Pericardium (tissue), 1 donor: ENCODE measurements around a stretch of chr3.

GRCh38 chr3:194452454-194453319 lies 34.1 kb downstream of the ATP13A3 start:
- RRBS, result no CpG with 5 or more reads among the region's 6 CpGs

- RRBS, result no CpG with 5 or more reads among the region's 7 CpGs
These were observed 12.0 kb downstream of the ATP13A3 start for GRCh38 chr3:194474775-194475265.

DNA sequence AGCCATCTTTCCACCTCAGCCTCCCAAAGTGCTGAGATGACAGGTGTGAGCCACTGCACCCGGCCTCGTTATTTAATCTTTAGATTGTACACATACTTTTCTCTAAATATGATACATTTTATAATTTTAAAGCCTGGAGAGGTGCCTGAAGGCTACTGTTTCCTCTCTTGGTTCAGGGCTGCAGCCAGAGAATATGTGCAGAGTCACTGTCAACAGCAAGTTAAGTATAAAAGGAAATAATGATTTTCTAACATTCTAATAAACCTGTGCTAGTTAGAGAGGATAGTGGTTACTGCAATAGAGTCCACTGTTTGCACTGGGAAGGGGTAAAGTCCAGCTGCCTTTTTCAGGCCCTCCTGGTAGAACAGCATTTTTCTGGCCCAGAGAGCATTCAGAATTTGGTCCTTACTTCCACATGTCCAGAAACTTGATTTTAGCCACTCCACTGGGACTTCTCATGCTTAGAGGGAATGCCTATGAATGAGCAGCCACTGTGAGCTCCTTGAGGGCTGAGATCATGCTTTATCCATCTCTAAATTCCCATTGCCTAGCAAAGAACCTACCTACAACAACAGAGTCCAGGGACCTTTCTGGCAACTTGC lies 50.0 kb upstream of the ATP13A3 start:
- RRBS, result no CpG with 5 or more reads among the region's 2 CpGs

DNA sequence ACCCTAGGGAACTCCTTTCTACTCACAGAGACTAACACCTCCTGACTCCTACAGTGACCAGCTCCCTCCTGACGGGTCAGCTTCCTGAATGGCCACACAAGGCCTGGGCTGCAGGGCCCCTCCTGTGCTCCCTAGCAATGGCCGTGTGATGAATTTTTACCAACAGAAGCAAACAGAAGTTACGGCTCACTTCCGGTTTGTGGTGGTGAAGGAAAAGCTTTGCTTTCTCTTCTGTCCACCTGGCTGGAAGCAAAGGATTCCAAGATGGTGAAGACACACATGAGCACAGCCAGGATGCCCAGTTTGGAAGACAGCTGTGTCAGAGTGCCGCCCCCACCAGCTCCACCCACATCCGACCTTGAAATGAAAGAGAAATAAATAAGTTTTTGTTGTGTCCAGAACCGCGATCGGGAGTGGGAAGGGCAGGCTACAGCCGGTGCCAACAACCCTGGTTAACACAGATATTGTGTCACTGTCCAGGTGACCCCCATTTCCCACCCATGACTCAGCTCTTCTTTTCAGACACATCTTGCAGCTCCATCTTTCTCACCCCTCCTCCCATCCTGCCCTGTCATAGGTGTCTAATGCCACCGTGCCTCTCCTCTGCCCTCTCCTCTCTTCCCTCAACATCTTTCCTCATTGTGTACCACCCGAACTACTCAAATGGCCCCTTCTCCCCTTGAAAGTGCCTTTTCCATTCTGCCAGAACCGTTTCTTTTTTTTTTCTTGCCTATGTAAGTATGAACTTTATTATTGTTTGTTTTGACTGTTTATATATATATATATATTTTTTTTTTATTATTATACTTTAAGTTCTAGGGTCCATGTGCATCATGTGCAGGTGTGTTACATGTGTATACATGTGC lies 69.8 kb upstream of the ATP13A3 start:
- RRBS, result no CpG with 5 or more reads among the region's 13 CpGs

DNA sequence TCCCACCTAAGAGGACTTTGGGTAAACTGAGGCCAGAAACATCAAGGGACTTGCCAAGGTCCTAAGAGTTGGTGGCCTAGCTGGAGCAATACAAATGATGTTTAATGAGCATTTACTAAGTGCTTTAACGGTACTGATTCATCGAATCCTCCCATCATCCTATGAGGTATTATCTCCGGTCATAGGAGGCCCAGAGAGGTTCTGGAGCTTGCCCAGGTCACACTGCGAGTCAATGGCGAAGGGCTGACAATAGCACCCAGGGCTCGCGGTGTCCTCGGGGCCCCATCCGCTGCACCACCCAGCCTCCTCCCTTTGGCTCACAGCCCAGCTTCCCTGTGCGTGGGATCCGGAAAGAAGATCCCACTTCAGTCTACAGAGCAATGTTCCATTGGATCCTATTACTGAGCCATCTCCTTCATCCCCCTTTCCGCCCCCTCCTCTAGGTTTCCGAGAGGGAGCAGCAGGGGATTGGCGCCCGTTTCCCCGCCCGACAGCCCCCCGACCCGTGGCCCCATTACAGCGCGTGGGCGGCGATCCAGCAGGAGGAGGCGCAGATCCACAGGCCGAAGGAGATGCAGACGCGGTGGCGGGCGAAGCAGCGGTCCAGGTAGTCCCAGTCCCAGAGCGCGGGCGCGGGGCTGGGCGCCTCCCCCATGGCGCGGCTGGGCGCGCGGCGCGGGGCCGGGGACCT lies 513 bp downstream of the TMEM44 start:
- RRBS, result 3% methylated on average over 1 of the region's 43 CpGs

DNA sequence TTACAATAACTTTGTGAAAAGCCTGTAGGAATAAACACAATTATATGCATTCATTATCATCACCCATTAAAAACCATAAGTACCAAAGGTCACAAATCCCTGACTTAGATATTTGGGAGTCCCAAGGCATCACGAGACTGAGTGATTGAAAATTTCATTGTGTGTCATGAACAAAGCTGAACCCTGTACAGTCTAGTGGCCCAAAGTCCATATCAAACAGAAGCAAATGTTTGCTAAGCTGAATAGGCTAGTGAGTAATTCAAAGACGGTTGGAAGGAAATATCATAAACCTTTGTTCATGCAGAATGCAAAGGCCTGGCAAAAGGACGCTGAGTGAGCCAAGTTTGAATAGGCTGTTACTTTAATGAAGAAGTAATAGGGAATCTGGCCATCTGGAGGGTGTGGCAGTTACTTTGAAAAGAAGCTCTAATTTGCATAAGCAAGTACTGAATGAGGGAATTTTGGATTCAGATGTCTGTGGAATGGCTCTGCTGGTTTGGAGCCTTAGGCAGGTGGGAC lies 37.0 kb downstream of the FAM43A start:
- RRBS, result no CpG with 5 or more reads among the region's 3 CpGs

- RRBS, result 96% methylated on average over 5 of the region's 19 CpGs
These were observed 166.5 kb downstream of the FAM43A start for GRCh38 chr3:194852175-194852670.

DNA sequence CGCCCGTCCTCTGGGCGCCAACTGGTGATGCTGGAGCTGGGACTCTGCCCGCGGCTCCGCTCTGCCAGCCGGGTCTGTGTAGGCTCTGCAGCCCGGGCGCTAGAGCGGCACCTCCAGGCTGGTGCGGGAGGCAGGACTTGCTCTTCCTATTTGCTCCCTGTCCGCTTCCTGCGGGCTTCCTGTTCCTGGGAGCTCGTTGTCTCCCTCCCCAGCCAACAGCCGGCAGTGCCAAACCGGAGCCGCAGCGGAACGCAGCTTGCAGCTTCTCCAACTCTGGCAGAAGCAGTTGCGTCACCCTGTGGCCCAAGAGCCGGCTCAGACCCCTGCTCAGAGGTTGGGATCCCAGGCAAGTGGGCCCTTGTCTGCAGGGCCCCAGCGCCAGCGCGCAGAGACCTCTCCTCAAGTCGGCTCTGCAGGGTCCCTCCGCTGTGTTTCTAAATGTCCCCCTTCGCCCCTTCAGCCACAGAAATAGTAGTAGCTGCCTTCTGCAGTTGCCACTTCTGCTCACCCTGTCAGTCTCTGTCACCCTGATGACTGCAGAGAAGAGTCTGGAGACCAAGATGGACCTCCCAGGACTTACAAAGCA lies 285.7 kb downstream of the XXYLT1 start:
- RRBS, result 9% methylated on average over 6 of the region's 27 CpGs

- RRBS, result no CpG with 5 or more reads among the region's 12 CpGs
These were observed 165.7 kb downstream of the XXYLT1 start for GRCh38 chr3:195105282-195105726.

GRCh38 chr3:195243649-195244117 lies 27.3 kb downstream of the XXYLT1 start:
- RRBS, result no CpG with 5 or more reads among the region's 8 CpGs

- RRBS, result no CpG with 5 or more reads among the region's 18 CpGs
These were observed 10.3 kb downstream of the XXYLT1 start for GRCh38 chr3:195260551-195261106.

DNA sequence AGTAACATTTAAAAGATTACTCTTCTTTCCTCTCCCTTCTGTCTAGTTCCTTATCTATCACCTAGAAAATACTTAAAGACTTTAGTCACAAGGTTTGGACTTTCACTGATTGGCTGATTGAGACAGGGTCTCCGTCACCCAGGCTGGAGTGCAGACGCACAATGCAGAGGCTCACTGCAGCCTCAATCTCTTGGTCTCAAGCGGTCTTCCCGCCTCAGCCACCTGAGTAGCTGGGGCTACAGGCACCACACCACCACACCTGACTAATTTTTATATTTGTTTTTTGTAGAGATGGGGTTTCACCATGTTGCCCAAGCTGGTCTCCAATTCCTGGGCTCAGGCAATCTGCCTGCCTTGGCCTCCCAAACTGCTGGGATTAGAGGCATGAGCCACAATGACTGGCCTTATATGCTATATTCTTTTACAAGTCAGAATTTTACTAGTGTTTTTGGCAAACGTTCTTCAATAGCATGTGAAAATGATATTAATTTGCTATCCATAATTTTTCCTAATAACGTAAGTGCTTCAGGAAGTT lies 44.0 kb upstream of the XXYLT1 start:
- RRBS, result no CpG with 5 or more reads among the region's 6 CpGs

GRCh38 chr3:195524259-195524845 lies 18.8 kb downstream of the PPP1R2 start:
- RRBS, result no CpG with 5 or more reads among the region's 11 CpGs

DNA sequence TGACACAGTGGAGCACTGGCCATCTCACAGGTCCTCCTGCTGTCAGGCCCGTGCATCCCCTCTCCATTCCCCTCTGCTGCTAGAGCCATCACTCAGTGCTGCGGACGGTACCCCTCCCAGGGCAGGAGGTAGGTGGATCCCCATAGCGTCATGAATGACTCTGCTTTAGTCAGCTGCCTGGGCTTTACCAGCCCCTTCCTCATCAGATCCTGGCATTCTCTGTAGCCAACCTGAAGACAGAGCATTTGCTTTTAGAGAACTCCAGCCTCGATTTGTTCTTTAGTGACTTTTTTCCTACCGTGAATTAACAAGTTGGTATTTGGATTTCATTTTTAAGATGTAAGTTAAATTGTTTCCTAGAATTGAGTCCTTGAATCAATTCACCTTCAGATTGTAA lies 12.1 kb upstream of the PPP1R2 start:
- RRBS, result no CpG with 5 or more reads among the region's 6 CpGs

DNA sequence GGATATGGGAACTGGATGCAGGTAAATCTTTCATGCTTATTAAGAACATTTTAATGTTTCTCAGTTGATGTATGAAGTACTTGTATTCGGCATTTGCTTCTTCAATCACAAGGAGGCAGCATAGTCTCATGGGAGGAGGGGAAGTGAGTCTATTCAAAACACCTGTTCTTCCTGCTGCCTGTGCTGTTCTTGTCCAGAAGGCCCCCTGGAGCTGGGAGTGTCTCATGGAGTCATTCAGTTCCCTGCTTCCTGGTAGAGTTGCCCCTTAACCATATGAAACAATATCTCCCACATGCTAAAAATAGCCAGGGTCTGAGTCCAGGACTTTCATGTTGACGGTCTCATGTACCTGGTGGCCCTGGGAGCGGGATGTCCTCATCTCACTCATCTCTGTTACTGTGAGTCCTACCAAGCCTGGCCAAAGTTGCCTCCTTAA lies 15.5 kb upstream of the PPP1R2 start:
- RRBS, result no CpG with 5 or more reads among the region's 3 CpGs

GRCh38 chr3:195584250-195584738 lies 554 bp upstream of the APOD start:
- RRBS, result no CpG with 5 or more reads among the region's 8 CpGs

GRCh38 chr3:195612175-195612701 lies 28.5 kb upstream of the APOD start:
- RRBS, result no CpG with 5 or more reads among the region's 5 CpGs

DNA sequence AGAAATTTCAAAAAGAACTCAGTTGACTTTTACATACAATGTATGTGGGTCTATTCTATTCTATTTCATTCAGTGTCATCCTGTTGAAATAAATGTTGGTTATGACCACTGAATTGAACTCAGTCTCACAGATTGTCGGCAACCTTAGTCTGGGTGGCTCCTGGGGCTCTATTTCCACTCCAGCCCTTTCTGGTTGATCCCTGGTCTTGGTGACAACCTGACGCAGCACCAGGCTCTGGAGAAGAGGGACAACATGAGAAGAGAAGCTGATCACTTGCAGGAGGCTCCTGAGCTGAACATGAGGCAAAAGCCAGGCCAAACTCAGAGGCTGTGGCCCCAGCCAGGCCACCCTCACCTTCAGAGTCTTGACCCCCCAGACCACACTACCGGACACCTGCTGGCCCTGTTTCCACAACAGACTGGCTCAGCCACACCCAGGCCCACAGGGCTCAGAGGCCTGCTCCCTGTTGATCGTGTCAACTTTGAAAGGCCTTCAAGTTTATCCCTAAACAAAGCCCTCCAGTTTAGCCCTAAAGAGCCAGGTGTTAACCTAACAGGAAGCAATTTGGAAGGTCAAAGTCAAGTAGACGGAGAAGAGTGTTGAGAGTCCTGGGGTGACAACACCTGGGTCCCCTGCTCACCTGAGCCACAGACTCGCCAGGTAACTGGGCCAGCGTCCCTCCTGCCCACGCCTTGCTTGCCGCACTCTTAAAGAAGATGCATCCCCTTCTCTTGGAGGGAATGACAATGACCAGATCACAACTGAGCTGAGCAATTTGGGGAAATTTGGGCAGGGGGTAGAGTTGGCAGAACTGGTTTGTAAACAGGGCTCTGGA lies 15.5 kb upstream of the MUC20 start:
- RRBS, result no CpG with 5 or more reads among the region's 9 CpGs

- RRBS, result no CpG with 5 or more reads among the region's 12 CpGs
These were observed 4.1 kb downstream of the MUC20 start for GRCh38 chr3:195724855-195725205.